Neural progenitor cell (in vitro differentiated cells): ENCODE data around the genes TMEM165, CEP135 and HOPX.

- RAMPAGE, long total RNA, result no peak
These were observed 54.3 kb downstream of the GSX2 start for GRCh38 chr4:54154276-54154692.

GRCh38 chr4:54276949-54277551 is 48.0 kb downstream of the PDGFRA start:
- RAMPAGE, long total RNA, result no peak

DNA sequence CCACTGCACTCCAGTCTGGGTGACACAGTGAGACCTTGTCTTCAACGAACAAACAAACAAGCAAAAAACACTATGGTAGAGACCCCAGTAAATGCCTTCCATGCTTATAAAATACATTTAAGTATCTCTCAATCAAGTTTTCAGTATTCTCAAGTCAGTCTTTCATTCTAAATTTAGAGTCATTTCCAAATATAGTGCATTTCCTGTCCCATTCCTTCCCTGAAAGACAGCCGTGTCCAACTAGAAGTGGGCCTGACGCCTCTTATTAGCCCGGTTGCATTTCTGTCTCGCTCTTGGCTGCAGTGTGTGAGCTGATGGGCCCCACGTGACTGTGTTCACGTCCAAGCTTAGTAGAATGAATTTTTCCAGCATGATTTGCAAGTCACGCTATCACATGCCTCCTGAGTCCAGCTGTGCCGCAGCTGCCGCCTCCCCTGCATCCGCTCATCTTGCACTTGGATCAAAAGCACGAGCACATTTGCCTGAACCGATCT is 126.2 kb downstream of the KIT start:
- RAMPAGE, long total RNA, result no peak

DNA sequence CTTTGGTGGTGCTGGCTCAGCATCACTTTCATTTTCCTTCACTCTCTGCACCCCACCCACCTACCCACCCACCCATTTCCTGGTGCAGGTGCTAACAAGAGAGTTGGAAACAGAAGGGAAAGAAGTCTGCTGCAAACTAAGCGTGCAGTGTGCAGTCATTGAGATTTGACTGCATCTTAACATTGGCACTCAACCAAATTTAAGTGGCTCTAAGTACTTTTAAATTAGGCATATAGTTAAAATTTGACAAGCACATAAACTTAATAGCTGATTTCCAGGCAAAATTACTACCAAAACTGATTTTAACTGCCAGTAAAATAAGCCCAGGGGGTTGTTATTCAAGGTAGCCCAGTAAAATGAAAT is 184.3 kb downstream of the KDR start:
- RAMPAGE, long total RNA, result no peak

- RAMPAGE, long total RNA, result no peak
These were observed 76.1 kb upstream of the SRD5A3 start for GRCh38 chr4:55270031-55270344.

DNA sequence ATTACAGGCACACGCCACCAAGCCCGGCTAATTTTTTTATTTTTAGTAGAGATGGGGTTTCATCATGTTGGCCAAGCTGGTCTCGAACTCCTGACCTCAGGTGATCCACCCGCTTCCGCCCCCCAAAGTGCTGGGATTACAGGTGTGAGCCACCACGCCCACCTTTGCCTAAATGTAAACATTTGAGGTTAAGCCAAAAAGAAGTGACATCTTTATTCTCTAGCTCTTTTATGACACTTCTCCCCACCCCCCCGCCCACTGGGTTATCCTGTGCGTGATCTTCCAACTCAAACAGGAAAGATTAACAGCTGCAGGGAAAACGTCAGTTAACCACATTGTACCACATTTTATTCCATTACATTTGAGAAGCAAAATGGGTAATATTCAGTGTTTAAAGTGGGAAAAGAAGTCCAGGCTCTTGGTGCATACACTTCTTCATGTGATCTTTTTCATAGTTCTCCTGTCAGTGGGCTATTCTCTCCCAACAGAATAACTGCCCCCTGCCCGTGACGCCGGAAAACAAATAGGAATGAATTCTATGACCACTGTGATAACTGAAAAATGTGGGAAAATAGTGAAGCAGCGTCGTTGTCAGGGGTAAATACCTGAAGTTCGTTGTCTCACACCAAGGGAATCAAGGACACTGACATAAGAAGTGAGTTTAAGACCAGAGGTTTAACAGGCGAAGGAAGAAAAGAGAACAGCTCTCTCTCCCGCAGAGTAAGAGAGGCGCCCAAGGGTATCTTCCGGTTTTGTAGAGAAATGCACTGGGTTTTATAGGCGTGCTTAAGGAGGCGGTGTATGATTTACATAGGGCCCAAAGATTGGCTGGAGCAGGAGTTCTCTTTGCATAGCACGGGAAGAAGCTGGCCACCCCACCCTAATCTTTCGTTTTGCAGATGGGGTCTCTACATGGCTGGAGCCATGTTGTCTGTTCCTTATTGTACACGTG is 9.7 kb upstream of the SRD5A3 start:
- RAMPAGE, long total RNA, result no peak

- RAMPAGE, long total RNA, result no peak
These were observed at the start of gene TMEM165 for GRCh38 chr4:55395237-55396276. Gene TMEM165 (plus strand): TSS chr4:55395957.

DNA sequence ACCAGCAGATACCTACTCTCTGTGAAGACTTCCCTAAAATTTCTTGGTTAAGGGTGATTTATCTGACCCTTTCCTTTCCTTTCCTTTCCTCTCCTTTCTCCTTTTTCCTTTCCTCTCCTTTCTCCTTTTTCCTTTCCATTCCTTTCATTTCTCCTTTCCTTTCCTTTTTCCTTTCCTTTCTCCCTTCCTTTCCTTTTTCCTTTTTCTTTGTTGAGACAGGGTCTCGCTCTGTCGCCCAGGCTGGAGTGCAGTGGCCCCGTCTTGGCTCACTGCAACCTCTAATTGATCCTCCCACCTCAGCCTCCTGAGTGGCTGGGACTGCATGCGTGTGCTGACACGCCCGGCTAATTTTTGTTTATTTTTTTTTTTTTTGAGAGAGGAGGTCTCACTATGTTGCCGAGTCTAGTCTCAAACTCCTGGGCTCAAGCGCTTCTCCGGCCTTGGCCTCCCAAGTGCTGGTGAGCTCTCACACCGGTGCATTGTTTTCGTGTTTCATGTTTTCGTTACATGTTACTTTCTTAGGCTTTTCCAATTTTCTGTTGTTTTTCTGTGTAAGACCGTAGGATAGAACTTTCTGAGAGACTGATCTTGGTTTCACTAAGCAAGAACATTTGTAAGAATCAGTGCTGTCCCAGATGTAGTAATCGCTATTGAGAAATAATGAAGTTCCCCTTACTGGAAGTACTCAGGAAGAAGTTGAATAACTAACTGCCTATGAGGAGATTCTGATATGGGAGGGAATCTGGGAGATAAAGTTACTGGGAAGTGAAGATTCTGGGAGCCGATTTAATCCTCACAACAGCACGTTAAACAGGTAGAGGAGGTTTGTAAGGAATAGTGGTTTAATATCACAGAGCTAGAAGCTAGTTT is 2.0 kb downstream of the TMEM165 start:
- RAMPAGE, long total RNA, result no peak

GRCh38 chr4:55406978-55407450 is 11.3 kb downstream of the TMEM165 start:
- RAMPAGE, long total RNA, result no peak

GRCh38 chr4:55437937-55438616 is 42.3 kb downstream of the TMEM165 start:
- RAMPAGE, long total RNA, result no peak

- RAMPAGE, long total RNA, result no peak
These were observed 538 bp downstream of the CLOCK start for GRCh38 chr4:55546245-55546497.

DNA sequence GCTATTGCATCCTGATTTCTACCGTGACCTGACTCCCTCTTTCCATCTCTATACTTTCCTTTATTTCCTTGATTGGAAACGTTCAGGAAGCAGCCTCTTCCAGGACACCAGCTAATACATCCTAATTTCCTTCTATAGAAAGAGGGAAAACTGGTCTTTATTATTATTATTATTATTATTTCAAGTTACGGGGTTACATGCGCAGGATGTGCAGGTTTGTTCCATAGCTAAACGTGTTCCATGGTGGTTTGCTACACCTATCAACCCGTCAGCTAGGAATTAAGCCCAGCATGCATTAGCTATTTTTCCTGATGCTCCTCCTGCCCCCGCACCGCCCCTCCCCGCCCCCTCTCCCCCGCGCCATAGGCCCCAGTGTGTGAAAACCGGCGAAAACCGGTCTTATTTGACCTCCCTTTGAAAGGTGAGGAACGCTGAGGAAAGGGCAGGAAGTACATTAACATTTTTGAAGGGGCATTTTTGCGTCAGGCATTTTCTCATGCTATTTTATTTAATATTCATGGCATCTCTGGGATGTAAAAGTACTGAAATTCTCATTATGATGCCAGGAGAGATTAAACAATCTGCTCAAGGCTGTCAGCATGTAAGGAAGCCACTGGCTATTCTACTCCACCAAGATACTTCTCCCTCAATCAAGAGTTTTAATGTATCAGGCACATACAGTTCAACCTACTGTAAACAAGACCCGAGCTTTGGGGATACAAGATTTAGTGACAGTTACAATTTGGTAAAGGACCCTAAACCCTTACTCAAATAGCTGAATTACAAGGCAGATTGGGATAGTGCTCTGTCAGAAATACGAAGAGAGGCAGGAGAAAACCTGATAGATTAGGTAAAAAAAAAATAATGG is 1.1 kb upstream of the NMU start:
- RAMPAGE, long total RNA, result no peak

DNA sequence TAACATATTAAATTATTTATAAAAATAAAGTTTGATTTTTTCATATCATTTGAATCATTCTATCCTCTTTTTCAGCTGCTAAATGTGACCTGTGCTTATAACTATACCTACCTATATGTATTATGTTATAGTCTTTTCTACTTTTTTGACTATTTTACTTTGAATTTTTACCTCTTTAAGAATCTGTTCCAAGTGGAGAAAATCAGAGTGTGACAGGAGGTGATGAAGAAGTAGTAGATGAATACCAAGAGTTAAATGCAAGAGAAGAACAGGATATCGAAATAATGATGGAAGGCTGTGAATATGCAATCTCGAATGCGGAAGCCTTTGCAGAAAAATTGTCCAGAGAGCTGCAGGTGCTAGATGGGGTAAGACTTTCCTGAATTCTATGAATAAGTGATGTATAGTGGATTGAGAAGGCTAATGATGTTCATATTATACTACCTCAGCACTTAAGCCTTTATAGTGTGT is 14.7 kb downstream of the EXOC1 start:
- RAMPAGE, long total RNA, result no peak

GRCh38 chr4:55948396-55949211 is at the start of gene CEP135:
Gene CEP135 (plus strand): TSS chr4:55948945.
- RAMPAGE, long total RNA, result no peak

DNA sequence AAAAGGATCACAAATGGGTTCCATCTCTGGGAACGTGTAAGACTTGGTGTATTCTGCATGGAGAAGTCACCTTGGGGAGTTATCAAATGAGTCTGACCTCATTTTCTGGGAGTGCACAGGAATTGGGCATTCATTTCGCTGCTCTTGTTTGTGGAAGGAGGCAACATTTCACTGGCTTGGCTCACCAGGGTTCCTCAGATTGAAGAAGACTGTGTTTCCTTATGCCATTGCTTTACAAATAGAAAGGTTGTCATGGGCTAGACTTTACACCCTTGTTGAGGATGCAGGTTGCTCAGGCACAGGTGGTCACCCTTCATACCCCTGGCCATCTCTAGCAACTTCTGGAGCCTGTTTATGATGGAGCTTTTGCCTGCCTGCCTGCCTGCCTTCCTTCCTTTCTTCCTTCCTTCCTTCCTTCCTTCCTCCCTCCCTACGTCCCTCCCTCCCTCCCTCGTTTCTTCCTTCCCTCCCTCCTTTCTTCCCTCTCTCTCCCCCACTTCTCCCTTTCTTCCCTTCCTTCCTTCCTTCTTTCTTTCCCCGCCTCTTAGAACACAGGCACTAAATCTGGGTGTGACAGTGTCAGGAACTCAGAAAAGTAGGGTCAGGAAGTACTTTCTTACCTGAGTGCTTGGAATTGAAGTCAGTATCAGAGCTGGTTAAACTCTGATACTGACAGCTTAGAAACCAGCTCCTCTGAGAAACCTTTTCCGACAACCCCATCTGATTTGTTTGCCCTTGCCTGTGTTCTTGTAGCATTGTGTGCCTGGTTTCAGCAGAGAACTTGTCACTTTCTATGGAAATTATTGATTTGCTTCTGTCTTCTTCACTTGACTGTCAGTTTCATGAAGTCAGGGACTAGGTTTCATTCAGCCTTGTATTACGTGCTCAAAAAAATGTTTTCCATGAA is 114.1 kb downstream of the AASDH start:
- RAMPAGE, long total RNA, result no peak

GRCh38 chr4:56681025-56681963 is at the start of gene HOPX:
Gene HOPX (minus strand): TSS chr4:56681296.
- RAMPAGE, long total RNA, result no peak

DNA sequence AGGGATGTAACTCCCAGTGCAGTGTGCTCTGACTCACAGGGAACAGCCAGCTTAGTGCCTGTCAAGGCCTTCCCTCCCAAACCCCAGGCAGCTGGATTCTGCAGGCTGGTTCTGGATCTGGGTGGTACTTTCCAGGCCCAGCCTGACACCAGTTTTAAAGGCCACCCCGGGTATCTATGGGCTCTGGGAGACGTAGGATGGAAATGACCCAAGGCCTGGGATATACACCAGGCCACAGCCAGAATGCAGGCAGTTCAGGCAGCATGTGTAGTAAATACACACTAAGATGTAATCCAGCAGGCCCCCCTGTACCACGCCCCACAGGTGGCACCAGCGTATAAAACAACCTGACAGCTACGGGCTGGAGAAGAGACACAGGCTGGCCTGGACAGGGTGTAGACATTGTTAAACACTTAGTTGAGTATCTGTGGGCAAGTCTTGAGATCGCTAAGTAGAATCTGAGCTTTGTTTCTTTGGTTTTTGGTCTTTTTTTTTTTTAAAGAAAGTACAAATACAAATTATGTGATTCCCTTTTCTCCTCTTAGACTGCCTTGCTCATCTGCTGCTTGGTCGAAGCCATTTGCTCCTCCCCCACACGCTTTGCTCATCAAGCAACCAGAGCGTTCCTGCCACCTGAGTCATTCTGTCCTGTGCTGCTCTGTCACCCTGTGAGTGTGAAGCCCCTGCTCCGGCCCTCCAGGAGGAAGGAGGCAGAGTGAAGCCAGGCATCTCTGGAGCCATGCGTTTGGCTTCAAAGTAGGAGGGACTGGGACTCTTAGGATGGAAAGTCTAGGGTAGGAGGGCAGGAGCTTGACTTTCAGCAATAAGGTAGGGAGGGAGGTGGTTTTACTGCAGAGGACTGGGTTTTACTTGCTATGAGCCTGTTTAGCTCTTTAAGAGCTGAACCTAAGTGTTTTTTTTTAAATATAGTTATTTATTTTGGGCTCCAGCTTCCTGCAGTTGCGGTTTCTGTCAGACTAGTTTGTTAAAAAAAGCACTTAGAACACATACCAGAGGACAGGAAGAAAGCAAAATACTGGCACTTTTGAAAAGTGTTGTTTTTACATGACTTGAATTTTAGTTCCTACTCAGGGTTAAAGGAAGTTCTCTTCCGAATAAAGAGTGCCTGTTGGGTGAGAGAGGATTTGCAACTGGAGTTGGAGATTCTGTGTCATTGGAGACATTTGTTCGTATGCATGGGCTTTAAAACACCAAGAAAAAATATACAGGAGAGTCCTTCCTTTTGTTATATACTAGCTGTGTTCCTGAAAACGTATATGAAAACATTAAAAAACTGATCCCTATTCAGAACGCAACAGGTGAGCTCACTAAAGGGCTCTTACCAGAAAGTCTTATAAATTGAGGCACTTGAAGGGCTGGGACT is 63.7 kb downstream of the SPINK2 start:
- RAMPAGE, long total RNA, result no peak

DNA sequence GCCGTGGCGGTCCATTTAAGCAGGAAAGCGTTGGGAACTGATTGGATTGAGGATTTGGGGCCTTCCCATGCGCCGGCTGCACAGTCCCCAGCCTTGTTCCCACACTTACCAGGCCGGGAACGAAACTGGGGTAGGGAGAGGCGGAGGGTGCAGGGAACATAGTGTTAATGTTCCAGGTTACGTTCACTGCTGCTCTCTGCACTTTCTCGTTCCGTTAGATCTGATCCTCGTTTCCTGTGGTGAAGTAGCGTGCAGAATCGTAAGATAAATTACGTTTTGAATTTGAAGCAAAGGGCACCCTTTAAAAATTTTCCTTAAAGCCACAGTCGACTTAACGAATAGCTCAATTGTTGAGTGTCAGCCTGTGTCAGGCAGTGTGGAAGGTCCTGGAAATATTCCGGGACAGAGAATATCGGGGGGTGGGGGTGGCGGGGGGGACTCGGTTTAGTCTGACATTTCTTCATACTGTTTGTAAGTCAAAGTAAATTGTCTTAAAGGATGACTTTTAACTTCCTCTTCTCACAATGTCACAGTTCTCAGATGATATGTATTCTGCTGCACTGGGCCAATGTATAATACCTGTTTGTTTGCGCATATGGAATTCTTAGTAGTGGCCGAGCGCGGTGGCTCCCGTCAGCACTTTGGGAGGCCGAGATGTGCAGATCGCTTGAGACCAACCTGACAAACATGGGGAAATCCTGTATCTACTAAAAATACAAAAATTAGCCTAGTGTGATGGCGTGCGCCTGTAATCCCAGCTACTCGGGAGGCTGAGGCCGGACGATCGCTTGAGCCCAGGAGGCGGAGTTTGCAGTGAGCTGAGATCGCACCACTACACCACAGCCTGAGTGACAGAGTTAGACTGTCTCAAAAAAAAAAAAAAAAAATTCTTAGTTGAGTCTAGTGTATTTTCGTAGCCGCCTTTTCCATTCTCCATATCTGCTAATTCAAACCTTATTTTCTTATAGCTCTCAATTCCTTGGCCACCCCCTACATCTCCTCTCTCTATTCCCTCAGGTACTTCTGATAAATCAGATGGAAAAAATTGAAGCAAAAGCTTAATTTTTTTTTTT is 668 bp downstream of the POLR2B start:
- RAMPAGE, long total RNA, result no peak

DNA sequence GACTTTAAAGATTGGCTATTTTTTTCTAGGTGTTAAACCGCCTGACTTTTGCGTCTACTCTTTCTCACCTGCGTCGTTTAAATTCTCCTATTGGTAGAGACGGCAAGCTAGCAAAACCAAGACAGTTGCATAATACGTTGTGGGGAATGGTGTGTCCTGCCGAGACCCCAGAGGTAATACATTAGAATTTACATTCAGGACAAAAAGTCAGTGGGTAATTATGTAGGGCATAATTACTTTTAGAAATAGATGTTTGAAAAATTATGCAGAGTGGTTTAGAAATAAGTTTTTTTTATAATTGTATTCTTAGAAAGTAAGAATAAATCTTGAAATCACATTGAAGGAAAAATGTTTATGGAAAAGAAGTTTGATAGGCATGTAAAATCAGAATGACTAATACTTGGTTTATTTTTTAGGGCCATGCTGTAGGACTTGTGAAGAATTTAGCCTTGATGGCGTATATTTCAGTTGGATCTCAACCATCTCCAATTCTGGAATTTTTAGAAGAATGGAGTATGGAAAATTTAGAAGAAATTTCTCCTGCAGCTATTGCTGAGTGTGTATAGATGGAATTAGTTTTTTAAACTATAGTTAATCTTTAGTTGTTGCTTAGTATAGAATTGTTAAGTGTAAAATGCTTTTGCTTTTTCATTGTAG is 31.8 kb downstream of the POLR2B start:
- RAMPAGE, long total RNA, result no peak

- RAMPAGE, long total RNA, result no peak
These were observed 43.3 kb downstream of the POLR2B start for GRCh38 chr4:57021834-57022549.